Measurements from ENCODE around the gene JADE1.

DNA sequence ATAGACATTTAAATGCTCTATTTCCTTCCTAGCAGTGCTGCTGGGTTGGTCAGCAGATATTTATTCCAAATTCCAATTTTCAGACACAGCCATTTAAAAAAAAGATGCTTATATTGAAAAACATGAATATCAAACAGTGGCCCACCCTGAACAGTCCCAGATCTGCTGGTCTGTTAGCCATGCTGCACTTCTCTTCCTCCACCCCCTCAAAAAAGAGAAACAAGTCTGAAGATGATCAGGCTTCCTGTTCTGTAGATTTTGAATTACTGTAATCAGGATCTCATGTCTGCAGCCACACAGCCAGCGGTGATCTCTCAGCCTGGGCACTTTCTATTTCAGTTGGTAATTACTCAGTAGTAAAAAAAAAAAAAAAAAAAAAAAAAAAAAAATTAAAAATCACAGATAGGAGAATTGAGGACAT lies 46.7 kb downstream of the SPRY1 start:
- PRO-cap: no peak

DNA sequence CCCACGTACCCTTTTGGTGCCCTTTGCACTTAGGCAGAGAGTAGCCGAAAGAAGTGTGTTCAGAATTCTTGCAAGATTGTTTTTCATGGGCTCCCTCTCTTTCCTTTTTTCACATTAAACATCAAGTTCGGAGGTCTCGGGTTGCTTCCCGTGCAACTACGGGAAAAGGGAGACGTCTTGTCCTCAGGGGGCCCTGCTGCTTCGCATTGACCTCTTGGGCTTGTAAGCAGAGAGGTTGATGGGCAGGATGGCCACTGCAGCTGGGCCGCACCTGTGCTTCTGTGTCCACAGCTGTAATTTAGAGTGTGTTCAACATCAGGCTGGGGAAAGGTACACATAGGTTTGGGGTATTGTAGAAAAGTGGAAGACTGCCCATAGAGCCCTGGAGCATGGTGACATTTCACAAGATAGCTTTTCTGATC lies 109.7 kb downstream of the SPRY1 start:
- PRO-cap: no peak

DNA sequence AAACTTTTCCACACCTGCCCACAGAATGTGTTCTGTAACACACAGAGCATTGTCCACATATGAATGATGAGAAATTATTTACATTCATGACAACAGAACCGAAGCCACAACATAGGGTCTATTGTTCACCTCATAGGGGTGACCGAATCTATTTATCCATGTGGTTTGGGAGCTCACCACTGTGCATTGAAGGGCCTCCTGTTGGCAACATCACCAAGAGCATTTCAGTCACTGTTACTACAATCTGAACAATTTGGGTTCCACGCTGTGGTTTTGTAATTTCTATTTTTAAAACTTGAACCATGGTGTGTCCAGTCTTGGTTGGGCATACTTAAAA lies 192.0 kb downstream of the SPRY1 start:
- PRO-cap: no peak

GRCh38 chr4:123986466-123986812 lies 589.8 kb downstream of the SPRY1 start:
- PRO-cap: no peak

DNA sequence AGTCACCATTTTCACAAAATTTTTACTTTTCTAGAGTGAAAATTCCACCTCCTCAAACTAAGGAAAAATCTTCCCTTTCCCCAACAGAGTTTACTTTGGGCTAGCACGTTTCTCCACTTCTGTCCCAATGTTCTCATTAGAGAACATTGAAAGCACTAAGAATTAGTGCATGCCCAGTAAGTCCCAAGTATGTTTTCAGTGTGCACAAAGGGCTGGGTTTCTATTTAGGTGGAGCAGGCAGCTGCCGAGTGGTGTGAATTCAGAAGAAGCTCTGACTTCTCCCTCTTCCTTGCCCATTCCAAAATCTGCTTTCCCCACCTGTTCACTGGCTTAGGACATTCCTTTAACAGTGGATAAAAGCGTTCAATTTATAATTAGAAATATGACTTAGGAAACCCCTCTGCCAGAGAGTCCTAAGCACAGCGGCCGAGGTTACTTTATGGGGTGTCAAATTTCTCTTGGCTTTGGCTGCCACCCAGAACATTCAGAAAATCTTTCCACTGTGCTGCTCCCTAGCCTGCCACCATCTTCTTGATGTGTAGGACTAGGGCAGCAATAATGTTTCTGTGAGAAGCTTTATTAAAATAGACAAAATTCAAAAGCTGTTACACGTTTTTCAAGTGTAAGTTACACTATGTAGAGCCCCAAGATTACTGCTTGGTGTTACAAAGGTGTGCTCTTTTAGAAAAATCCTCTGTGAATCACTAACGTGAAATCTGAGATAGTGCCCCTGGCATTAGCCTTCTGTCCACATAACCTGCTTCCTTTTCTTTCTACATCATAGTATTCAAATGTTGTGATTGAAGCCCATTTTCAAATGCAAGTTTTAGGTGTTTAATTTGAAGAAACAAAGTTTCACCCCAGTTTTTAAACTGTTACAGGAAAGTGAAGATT lies 191.6 kb upstream of the ANKRD50 start:
- PRO-cap: no peak

GRCh38 chr4:126483574-126484450 lies 1148.9 kb upstream of the INTU start:
- PRO-cap: no peak

- PRO-cap: no peak
Measured at GRCh38 chr4:126740322-126741147, 892.2 kb upstream of the INTU start.

GRCh38 chr4:127708813-127709457 lies 21.3 kb upstream of the SLC25A31 start:
- PRO-cap: no peak

DNA sequence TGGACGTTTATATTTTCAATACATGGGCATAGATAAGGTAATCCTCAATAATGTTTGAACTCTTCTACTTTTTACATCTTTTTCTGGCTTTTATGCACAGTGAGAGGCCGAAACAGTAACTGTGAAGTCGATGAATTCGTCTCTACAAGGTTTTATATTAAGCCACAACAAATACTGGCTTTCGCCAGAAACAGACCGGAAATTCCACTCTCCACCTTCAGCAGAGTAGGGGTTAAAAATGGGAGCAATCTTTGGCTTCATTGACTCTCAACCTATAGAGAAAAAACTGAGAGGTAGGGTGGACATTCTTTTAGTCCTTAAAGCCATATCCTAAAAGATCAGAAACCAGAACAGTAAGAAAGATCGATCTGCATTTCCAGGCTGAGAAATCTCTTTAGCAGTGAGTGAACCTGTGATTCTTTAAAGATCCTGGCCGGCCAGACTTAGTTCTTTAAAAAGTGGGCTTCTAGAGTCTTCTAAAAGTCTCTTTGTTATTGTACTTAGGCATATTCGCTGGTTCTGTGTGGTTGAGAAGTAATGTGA lies 1.9 kb downstream of the HSPA4L start:
- PRO-cap: unidirectional peak, minus-strand start at position 396 of the sequence

DNA sequence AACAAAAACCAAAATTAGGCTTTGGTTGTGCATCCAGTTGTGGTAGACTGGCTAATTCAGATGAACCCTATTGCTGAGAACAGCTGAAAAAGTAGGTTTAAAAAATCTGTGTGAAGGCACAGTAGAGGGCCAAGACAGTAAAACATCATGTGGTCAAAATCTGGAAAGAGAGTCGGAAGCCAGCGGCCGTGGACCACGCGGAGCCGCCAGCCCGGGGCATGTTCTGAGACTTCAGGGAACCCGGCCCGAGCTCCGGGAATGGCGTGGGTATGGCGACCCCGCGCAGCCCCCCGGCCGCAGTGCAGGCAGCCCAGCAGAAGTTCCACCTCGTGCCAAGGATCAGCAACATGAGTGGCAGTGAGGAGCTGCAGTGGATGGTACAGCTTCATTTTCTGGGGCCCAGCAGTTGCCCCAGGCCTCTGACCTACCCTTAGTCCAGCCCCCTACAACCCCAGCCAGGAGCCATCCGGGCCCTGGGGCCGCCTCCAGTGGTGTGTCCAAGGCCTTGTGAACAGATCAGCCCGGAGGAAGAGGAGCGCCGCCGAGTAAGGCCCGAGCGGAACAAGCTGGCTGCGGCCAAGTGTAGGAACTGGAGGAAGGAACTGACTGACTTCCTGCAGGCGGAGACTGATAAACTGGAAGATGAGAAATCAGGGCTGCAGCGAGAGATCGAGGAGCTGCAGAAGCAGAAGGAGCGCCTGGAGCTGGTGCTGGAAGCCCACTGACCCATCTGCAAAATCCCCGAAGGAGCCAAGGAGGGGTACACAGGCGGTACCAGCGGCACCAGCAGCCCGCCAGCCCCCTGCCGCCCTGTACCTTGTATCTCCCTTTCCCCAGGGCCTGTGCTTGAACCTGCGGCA lies 94.3 kb downstream of the LARP1B start:
- PRO-cap: no peak

GRCh38 chr4:128525268-128525867 lies 237.8 kb upstream of the PGRMC2 start:
- PRO-cap: no peak

GRCh38 chr4:128809299-128810425 lies at the start of gene JADE1:
TSS of gene JADE1 (plus strand) at chr4:128809700.
- PRO-cap: bidirectional peak, plus-strand start at chr4:128809721, minus-strand start at chr4:128809596; bidirectional peak, plus-strand start at chr4:128809954, minus-strand start at chr4:128810081

GRCh38 chr4:128811987-128812577 lies 2.6 kb downstream of the JADE1 start:
- PRO-cap: bidirectional peak, plus-strand start at chr4:128812143, minus-strand start at chr4:128812033

DNA sequence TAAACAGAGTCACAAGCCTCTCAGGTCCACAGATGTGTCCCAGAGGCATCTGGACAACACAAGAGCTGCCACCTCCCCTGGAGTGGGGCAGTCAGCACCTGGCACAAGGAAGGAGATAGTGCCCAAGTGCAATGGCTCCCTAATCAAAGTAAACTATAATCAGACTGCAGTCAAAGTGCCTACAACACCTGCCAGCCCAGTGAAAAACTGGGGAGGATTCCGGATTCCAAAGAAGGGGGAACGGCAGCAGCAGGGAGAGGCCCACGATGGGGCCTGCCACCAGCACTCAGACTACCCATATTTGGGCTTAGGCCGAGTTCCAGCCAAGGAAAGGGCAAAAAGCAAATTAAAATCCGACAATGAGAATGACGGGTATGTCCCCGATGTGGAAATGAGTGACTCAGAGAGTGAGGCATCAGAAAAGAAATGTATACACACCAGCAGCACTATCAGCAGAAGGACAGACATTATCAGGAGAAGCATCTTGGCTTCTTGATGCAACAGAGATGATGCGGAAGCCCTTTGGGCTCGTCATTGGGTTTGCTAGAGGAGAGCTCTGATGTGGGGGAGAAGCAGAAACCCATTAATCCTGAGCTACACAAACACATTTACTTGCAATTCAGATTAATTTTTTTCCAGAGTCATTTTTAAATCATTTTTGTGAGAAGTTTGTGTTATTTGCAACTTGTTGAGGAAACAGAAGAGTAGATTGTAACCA lies 62.4 kb downstream of the JADE1 start:
- PRO-cap: no peak

GRCh38 chr4:129133739-129134117 lies 37.8 kb downstream of the C4orf33 start:
- PRO-cap: no peak

DNA sequence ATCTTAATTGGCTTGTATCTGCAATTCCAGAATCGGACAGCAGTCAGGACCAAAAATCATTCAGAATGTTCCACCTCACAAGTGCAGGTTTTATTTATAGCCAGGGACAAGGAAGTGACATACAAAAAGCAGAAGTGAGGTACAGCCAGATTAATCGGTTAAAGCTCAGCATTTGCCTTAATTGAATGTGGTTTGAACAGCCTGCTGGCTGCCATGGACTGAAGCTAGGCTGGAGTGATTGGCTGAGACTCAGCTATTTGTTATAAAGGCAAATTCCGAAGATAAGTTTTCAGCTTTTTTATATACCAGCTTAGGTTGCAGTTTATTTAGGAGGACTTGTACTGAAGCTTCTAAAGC lies 932.6 kb downstream of the C4orf33 start:
- PRO-cap: no peak

GRCh38 chr4:132123675-132124474 lies 1025.2 kb upstream of the PCDH10 start:
- PRO-cap: no peak

DNA sequence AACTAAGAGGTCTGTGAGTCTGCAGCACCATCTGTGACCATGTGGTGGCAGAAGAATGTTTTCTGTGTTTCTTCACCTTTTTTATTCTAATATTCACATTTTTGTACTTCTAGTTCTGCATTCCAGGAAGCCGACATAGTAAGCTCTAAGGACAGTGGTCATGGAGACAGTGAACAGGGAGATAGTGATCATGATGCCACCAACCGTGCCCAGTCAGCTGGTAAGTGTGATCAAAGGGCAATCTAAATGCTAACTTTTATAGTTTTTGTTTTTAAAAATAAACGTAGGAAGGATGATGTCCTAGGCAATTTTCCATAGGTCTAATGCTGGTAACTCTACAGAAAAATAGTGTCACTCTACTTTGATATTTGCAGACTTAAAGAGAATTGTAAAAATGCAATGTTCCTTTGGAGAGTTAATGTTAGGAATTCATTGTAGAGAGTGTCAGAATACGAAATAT lies 5.7 kb downstream of the PCDH10 start:
- PRO-cap: no peak

GRCh38 chr4:133578830-133579144 lies 429.7 kb downstream of the PCDH10 start:
- PRO-cap: no peak

DNA sequence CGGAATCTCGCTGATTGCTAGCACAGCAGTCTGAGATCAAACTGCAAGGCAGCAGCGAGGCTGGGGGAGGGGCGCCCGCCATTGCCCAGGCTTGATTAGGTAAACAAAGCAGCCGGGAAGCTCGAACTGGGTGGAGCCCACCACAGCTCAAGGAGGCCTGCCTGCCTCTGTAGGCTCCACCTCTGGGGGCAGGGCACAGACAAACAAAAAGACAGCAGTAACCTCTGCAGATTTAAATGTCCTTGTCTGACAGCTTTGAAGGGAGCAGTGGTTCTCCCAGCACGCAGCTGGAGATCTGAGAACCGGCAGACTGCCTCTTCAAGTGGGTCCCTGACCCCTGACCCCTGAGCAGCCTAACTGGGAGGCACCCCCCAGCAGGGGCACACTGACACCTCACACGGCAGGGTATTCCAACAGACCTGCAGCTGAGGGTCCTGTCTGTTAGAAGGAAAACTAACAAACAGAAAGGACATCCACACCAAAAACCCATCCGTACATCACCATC lies 35.6 kb downstream of the PCDH18 start:
- PRO-cap: no peak